HTERT-HM (cell line): ENCODE measurements around a stretch of chr21.

GRCh38 chr21:39105311-39105850 is 77.9 kb downstream of the PSMG1 start:
- RRBS: no CpG with 5 or more reads among the region's 6 CpGs

- RRBS: no CpG with 5 or more reads among the region's 2 CpGs
These were observed 5.5 kb upstream of the PSMG1 start for GRCh38 chr21:39188726-39189099.

DNA sequence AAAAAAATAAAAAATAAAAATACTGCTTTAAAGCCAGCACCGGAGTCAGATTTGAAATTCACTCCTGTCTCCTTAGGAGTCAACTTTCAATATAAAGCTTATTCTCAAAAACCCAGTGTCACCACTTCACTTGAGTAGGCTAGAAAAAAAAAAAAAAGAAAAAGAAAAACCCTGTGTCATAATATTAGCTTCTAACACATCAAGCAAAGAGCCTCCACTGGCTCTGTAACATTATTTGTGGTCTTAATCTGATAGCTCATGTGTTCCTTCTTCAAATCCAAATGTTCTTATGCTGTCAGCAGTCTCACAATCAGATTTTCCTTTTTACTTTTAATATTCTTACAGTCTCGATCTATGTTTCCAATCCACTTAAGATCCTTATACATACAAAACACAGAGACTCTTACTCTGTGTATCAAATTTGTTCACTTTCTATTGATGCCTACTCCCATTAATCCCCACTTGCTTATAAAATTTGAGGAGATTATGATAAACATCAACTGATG is 26.1 kb upstream of the PSMG1 start:
- RRBS: no CpG with 5 or more reads among the region's 2 CpGs

GRCh38 chr21:39345400-39346351 is 3.2 kb downstream of the HMGN1 start:
- RRBS: no CpG with 5 or more reads among the region's 13 CpGs

DNA sequence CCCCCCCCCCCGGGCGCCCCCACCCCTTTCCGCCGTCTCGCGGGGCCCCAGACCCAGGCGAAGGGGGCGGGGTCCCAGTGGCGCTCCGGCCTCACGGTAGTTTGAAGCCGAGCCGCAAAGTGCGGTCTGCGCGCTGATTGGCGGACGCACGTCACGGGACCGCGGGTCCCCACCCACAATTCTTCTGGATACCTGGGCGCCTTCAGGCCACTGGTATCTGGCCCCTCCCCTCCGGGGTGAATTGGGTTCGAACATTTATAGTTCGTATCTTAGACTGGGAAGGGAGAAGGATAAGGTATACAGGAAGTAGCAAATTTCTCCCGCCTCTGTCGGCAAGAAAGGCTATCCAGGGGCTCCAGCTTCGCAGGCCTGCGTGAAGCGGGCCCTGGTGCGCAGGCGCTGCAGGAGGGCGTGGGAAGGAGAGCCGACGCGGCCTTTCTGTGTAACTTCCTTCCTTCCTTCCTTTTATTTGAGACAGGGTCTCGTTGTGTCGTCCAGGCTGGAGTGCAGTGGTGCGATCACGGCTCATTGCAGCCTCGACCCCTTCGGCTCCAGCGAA is 459 bp upstream of the HMGN1 start:
- RRBS: 1% methylated on average over 10 of the region's 44 CpGs

DNA sequence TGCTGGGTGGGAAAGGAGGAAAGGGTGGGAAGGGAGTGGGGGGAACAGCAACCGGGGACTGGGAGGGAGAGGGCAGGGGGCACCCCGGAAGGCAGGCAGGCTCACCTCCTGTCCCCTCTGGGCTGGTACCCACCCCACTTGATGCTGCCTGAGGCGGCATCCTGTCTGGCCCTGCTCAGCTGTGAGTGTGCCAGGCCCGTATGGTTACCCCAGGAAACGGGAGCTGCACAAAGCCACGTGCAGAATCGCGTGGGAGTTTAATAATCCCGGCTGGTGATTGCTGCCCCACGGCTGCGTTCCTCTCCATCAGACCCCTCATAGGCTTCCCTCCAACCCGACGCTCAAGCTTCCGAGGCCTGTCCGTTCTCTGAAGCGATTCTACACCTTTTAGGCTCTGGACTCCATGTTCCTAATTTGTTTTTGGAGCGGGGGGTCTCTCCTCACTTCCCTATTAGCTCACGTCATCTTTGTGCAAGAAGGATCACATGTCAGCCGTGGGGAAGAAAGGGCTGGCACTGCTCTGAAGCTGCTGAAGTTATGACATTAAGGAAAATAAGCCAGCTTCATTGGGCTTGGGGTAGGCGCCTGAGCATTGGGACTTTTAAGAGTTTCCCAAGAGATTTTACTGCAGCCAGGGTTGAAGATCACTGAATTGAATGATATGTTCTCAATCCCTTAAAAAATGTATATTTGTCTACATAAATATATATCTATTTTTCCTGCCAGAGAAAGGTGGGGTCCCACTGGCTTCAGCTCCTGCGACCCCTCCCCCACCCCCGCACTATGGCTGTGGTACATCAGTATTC is 1.1 kb upstream of the B3GALT5 start:
- RRBS: no CpG with 5 or more reads among the region's 22 CpGs

DNA sequence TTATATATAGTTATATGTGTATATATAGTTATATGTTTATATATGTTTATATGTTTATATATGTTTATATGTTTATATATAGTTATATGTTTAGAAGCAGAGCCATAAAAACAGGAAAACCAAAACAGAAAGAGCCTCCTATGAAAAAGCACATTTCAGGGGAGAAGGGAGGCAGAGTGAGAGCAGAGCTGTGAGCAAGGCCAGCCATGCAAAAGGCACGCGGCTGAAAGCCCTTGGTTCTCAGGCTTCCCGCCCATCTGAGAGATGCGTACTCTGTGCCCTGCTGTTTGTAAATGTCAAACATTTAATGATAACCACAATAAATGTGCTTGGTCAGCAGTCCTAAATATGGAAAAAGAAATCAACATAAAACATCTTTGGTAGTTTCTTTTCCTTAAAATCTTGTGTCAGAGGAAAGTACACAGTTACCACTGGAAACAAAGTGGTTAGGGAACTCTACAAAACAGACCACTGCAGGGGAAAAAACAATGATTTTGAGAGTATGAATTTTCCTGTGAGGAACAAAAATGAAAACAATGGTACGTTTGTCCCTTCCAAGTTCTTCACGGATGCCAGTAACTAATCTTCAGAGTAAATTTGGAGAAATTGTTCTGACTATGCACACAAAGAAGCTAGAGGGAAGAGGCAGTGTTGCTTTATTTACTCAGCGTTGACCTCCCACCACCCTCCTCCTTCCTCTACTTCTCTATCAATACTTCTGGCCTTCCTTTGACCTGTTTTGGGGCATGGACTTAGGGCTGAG is 283.0 kb downstream of the DSCAM start:
- RRBS: no CpG with 5 or more reads among the region's 7 CpGs

- RRBS: 13% methylated on average over 1 of the region's 16 CpGs
These were observed 54.7 kb upstream of the BACE2 start for GRCh38 chr21:41113018-41113897.

GRCh38 chr21:41141974-41142658 is 25.8 kb upstream of the BACE2 start:
- RRBS: no CpG with 5 or more reads among the region's 12 CpGs

DNA sequence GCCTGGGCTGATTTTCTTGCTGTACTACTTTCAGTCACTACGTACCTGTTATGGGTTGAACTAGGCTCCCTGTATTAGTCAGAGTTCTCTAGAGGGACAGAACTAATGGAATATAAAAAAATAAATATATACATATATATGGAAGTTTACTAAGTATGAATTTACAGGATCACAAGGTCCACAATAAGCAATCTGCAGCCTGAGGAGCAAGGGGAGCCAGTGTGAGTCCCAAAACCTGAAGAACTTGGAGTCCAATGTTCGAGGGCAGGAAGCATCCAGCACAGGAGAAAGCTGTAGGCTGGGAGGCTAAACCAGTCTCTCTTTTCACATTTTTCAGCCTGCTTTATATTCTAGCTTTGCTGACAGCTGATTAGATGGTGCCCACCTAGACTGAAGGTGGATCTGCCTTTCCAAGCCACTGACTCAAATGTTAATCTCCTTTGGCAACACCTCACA is 2.7 kb downstream of the MX2 start:
- RRBS: no CpG with 5 or more reads among the region's 2 CpGs

GRCh38 chr21:41367771-41368352 is 6.0 kb downstream of the MX2 start:
- RRBS: no CpG with 5 or more reads among the region's 11 CpGs

GRCh38 chr21:41370370-41370820 is 8.6 kb downstream of the MX2 start:
- RRBS: no CpG with 5 or more reads among the region's 12 CpGs

DNA sequence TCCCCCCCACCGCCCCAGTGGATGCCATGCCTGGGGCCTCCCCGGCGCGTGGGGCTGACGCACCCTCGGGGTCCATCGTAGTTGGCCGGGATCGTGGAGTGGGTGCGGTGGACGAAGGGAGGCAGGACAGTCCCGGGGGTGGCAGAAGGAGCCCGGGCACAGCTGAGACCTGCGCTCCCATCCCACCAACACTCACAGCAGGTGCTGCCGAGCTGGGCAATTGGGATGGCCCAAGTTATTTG is 726 bp downstream of the MX1 start:
- RRBS: 9% methylated on average over 11 of the region's 15 CpGs

DNA sequence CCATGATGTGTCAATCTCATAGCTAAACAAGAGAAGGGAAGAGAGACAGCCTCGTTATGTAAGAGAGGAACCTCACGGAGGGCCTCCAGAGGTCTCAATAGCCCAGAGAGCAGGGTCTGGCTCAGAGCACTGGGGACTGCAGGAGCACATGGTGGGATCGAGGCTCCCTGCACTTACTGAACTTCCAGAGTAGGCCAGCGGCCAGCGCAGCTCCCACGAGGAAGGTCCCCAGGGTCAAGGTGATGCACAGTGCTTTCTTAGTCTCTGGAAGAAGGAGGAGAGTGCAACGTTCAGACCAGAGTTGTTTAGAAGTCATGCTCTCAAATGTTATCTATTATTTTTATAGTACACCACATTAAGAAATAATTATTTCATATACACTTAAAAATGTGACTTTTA is 18.6 kb downstream of the TMPRSS2 start:
- RRBS: no CpG with 5 or more reads among the region's 7 CpGs

DNA sequence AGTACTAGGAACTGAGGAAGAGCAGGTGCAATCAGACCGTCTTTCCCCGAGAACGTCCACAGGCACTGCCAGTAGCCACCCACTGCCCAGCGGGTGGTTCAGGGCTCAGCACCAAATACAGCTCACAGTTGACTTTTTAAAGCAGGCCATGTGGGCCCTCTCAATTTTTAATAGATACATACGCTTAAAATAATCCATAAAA is 9.1 kb downstream of the TMPRSS2 start:
- RRBS: no CpG with 5 or more reads among the region's 5 CpGs

GRCh38 chr21:41565370-41565639 is 57.3 kb upstream of the TMPRSS2 start:
- RRBS: no CpG with 5 or more reads among the region's 1 CpG

- RRBS: no CpG with 5 or more reads among the region's 13 CpGs
These were observed 57.7 kb upstream of the TMPRSS2 start for GRCh38 chr21:41565640-41566138.

DNA sequence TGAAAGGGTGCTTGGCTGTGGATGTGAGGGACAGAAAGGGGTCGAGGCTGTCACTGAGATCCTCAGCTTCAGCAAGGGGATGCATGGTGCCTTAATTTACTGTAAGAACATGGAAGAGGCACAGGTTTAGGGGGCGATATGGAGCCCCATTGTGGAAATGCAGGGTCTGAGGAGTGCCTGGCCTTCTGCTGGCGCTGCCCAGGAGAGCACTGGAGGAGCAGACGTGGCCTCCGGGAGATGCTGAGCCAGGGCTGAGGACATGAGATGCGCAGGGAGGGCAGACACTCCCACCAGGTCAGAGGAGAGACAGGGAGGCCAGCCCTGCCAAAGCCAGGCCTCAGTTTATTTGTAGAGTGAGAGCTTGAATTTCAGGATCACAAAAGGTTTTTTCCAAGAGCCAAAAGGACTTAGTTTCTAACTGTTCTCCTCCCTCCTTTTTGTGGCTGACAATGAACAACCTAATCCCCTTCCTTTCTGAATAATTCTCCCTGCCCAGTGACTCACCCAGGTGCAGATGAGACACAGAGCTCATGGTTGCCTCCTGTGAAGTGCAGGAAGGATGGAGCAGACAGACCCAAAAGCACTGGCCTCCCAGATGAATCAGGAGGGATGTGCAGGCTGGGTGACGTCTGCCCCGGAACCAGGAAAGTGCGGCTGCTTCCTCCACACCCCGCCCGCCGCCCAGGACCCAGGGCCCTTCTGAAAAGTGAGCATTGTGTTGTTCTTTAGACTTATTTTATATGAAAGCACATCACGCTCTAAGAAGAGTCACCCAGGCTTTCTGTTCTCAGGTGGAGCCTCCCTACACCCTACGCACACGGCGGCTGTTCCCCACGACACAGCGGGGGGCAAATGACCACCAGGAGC is 73.0 kb upstream of the TMPRSS2 start:
- RRBS: no CpG with 5 or more reads among the region's 18 CpGs

DNA sequence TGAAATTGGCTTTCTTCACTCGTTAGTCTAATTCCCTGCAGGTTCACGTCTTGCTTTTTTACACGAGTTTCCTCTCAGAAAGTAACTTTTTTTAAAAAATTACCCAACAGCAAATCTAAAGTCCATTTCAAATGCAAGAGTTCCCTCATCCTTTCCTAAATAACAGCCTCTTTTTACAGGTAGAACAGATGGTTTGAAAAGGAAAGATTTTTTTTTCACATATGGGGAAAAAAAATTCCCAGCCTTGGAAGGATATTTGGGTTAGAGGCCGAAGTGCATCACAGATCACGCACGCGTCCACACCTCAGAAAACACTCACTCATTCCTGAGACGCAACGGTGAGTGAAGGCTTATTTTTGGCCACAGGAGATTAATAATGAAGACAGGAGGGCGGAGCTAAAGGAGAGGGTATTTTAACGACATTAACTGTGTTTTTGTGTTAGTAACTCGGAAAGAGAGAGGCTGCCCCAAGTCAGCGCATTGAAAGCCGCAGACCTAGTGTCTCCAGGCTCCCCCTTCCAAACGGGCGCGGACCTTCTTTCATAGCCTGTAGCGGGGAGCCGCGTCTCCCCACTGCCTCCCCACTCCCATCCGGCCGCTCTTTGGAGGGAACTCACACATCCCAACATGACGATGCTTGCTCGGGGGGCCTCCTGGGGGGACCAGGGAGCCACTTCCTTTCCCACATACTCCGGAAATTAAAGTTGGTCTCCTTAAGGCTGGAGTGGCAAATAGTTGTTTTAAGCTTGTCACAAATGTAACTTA is 1.0 kb upstream of the RIPK4 start:
- RRBS: 8% methylated on average over 3 of the region's 25 CpGs

GRCh38 chr21:41878879-41879205 is 302 bp downstream of the PRDM15 start:
- RRBS: 1% methylated on average over 33 of the region's 58 CpGs